Measurements from ENCODE around the genes FBXL4 and COQ3.

- PRO-cap, result no peak
- RAMPAGE, long total RNA, 4 experiments, result start-site peak on the minus strand in 1 of 4 experiments, at chr6:89655765-89656046 at its widest, 27 reads per replicate
Observed at GRCh38 chr6:89655505-89656341, 17.2 kb upstream of the LYRM2 start.

DNA sequence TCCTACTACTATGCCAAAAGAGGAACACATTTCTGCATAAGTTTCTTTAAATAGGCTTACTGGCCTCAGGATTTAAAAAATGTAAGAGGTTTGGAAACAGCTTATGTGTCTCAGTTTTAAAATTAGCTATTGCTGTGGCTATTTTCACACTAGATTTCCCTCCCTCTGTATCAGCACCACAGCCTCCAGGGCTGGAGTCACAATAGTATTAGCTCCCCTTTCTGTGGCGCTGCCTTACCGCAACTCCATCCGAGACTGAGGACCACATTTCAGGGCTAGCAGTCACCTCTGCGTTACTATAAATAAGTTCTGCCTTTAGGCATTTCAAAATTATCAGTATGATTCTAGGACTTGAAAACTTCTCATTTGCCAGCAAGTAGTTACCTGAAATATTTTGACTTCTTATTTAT, 105.7 kb downstream of the GJA10 start:
- PRO-cap, result unidirectional peak, minus-strand start at position 257 of the sequence
- RAMPAGE, long total RNA, 4 experiments, result no peak in any of the 4 experiments

DNA sequence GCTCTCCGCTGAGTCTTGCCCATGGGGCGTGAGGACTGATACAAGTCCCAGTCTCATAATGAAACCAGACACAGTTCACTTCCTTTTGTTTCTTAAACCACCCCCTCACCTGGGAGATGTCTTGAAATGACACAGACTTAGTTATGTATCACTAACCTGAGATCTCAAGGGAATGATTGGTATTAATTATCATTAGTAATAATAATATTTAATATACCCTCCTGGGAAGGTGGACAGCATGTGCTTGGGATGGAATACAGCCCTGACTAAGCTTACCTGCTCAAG, 188.6 kb downstream of the BACH2 start:
- PRO-cap, result no peak
- RAMPAGE, long total RNA, 4 experiments, result no peak in any of the 4 experiments

DNA sequence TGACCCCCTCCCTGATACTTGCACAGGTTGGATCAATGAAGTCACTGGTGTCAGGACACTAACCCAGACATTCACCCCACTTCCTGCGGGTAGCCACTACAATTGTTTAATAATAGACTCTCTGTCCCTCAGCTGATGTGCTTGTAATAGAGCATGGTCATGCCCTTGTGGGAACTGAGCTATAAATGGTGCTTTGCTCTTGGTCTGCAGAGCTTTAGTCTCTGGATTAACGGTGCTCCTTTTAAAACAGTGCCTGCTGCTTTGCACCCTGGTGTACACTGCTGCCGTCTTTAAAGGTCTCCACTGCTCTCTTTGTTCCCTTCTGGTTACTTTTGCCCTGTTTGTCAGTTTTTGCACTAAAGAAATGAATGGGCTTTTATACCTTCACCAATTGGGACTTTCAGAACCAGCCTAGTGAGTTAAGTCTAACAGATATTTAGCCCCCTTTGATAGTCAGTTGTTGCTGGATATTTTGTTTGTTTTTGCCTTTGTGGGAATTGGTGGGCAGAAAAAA, 127.2 kb downstream of the BACH2 start:
- PRO-cap, result no peak
- RAMPAGE, long total RNA, 4 experiments, result no peak in any of the 4 experiments

GRCh38 chr6:90314369-90314941, 17.8 kb upstream of the BACH2 start:
- PRO-cap, result no peak
- RAMPAGE, long total RNA, 4 experiments, result no peak in any of the 4 experiments

DNA sequence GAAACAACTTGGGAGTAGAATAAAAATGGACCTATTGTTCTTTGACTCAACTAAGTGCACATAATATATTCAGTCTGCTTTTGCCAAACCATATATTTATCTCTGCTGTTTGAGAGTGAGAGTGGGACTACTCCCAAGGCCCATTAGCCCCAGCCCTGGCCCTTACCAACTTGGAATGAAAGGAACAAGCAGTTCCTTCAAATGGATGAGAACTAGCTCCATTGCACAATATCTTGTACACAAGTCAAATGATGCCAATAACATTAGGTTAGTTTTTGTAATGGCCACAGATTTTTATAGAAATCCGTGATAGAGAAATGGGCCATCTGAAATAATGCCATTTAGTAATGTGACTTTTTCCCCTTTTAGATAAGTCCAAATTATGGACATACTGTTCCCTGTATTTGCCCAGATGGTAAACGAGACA, 117.0 kb downstream of the MAP3K7 start:
- PRO-cap, result unidirectional peak, minus-strand start at position 177 of the sequence
- RAMPAGE, long total RNA, 4 experiments, result no peak in any of the 4 experiments

- PRO-cap, result bidirectional peak, plus-strand start at chr6:90611043, minus-strand start at chr6:90611038
- RAMPAGE, long total RNA, 4 experiments, result no peak in any of the 4 experiments
Observed at GRCh38 chr6:90610659-90611672, 24.1 kb upstream of the MAP3K7 start.

- PRO-cap, result no peak
- RAMPAGE, long total RNA, 4 experiments, result no peak in any of the 4 experiments
Observed at GRCh38 chr6:90836470-90836790, 249.6 kb upstream of the MAP3K7 start.

DNA sequence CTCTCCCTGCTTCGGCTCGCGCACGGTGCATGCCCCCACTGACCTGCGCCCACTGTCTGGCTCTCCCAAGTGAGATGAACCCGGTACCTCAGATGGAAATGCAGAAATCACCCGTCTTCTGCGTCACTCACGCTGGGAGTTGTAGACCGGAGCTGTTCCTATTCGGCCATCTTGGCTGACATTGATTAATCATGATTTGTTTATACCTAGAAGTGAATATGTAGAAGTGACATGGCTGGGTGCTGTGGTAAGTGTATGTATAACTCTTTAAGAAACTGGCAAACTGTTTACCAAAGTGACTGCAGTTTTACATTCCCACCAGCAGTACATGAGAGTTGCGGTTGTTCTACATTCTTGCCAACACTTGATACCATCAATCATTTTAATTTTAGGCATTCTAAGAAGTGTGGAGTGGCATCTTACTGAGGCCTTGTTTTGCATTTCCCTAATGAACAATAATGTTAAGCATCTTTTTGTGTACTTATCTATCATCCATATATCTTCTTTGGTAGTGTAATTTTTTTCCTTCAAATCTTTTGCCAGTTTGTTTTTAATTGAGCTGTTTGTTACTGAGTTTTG, 466.2 kb upstream of the MAP3K7 start:
- PRO-cap, result no peak
- RAMPAGE, long total RNA, 4 experiments, result no peak in any of the 4 experiments

GRCh38 chr6:94942014-94942583, 635.2 kb upstream of the MANEA start:
- PRO-cap, result no peak
- RAMPAGE, long total RNA, 4 experiments, result no peak in any of the 4 experiments

DNA sequence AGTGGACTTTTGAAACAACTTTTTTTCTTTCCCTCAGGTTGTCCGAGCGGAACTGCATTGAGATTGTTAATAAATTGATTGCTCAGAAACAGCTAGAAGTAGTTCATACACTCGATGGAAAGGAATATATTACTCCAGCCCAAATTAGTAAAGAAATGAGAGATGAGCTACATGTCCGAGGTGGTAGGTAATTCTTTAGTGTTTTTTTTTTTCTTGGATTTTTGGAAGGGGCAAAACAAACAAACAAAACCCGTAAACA, 1.4 kb downstream of the UFL1 start:
- PRO-cap, result no peak
- RAMPAGE, long total RNA, 4 experiments, result no peak in any of the 4 experiments

DNA sequence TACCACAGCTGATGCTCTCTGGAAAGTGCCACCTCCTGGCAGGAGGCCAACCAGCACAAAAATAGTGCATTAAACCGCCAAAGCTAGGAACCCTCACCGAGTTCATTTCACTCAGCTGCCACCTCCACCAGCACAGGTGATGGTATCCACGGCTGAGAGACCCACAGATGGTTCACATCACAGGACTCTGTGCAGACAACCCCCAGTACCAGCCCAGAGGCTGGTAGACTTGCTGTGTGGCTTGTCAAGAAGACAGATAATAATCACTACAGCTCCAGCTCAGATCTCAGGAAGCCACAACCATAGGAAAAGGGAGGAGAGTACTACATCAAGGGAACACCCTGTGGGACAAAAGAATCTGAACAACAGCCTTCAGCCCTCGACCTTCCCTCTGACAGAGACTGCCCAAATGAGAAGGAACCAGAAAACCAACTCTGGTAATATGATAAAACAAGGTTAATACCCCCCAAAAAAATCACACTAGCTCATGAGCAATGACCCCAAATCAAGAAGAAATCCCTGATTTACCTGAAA, 131.7 kb downstream of the FHL5 start:
- PRO-cap, result no peak
- RAMPAGE, long total RNA, 4 experiments, result no peak in any of the 4 experiments

DNA sequence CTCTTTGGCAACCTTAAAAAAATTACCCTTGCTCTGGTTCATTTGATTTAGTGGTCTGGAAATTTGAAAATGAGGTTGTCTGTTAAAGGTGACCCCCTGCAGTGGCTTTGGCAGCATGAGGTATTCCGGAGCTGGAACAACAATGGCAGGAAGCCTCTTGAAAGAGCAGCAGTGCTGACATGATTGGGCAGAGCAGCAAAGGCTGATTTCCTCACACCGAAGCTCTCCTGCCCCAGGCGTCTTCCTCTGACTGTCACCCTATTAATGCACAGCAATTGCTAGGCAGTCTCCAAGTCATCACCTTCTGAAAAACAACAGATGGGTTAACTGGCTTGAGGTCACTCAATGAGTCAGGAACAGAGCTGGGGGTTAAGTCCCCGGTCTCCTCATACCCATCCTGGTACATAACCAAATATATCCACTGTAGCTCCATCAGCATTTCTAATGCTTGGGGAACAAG, 241.8 kb upstream of the MMS22L start:
- PRO-cap, result no peak
- RAMPAGE, long total RNA, 4 experiments, result no peak in any of the 4 experiments

- PRO-cap, result no peak
- RAMPAGE, long total RNA, 4 experiments, result no peak in any of the 4 experiments
Observed at GRCh38 chr6:97964353-97964599, 681.3 kb upstream of the MMS22L start.

GRCh38 chr6:98111207-98111456, 723.2 kb upstream of the POU3F2 start:
- PRO-cap, result no peak
- RAMPAGE, long total RNA, 4 experiments, result no peak in any of the 4 experiments

DNA sequence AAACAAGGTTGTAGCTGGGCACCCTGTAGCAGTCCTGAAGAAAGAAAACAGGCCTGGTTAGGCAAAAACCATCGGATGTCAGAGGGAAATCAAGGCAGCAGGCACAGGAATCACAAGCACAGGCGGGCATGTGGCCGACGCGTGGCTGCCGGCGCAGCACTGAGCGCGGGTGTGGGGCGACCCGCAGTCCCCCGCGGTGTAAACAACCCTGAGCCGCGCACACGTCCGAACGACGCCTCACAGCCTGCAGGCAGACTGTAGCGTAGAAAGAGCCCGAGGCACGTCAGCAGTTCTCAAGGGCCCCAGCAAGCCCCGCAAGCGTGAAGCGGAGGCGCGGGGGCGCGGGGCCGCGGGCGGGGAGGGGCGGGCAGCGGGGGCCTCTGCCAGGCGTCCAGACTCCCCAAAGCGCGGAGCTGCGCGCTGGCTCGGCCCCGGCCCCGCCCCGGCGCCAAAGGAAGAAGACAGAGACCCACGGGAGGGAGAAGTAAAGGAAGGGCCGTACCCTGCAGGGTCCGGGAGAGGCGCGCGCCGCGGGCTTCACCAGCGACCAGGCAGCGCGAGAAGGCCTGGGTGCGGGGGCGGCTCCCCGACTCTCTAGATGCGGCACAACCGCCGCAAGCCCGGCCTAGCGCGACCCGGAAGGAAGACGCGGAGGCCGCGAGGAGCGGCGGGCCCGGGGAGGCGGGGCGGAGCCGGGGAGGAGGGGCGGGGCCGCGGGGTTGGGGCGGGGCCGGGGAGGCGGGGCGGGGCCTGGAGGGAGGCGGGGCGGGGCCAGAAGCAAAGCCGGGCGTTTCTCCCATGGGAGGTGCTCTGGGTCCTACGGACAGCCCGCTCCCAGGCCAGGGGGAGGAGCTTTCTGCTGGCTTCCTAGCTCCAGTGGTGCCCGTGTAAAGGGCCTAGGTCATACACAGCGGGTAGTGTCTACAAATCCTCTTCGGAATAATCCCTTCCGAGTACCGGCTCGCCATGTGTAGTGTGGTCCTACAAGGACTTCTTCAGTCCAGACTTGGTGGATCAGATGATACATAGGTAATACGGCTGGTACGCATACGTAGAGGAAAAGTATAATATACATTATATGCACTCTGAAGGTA, at the start of gene FBXL4:
Gene FBXL4, minus strand, starts transcription at position 643 of the 1,094 bp plus-strand sequence.
- PRO-cap, result bidirectional peak, plus-strand start at position 228 of the sequence, minus-strand start at position 316 of the sequence; unidirectional peak, minus-strand start at position 620 of the sequence
- RAMPAGE, long total RNA, 4 experiments, result start-site peak on the minus strand in 4 of 4 experiments, centred at positions 609 to 647 of the sequence, 49 to 470 reads per replicate

GRCh38 chr6:99393433-99394730, at the start of gene COQ3:
Gene COQ3, minus strand, starts transcription at chr6:99394195.
- PRO-cap, result unidirectional peak, plus-strand start at chr6:99393787; bidirectional peak, plus-strand start at chr6:99394035, minus-strand start at chr6:99393906; unidirectional peak, minus-strand start at chr6:99394204; unidirectional peak, minus-strand start at chr6:99394421
- RAMPAGE, long total RNA, 4 experiments, result start-site peak on the minus strand in 2 of 4 experiments, at chr6:99394175-99394207 at its widest, 49 to 101 reads per replicate

- PRO-cap, result no peak
- RAMPAGE, long total RNA, 4 experiments, result no peak in any of the 4 experiments
Observed at GRCh38 chr6:99423228-99423901, 1.7 kb downstream of the PNISR start.

- PRO-cap, result unidirectional peak, plus-strand start at chr6:99602490
- RAMPAGE, long total RNA, 4 experiments, result no peak in any of the 4 experiments
Observed at GRCh38 chr6:99602365-99602607, 4.3 kb upstream of the PRDM13 start.

GRCh38 chr6:99603493-99604019, 3.1 kb upstream of the PRDM13 start:
- PRO-cap, result no peak
- RAMPAGE, long total RNA, 4 experiments, result no peak in any of the 4 experiments